Bronchus fibroblast of lung (primary cell): Measurements from ENCODE around the gene PRAP1.

GRCh38 chr10:133278357-133279559, 2.1 kb upstream of the ADAM8 start:
- RAMPAGE, long total RNA: no peak

DNA sequence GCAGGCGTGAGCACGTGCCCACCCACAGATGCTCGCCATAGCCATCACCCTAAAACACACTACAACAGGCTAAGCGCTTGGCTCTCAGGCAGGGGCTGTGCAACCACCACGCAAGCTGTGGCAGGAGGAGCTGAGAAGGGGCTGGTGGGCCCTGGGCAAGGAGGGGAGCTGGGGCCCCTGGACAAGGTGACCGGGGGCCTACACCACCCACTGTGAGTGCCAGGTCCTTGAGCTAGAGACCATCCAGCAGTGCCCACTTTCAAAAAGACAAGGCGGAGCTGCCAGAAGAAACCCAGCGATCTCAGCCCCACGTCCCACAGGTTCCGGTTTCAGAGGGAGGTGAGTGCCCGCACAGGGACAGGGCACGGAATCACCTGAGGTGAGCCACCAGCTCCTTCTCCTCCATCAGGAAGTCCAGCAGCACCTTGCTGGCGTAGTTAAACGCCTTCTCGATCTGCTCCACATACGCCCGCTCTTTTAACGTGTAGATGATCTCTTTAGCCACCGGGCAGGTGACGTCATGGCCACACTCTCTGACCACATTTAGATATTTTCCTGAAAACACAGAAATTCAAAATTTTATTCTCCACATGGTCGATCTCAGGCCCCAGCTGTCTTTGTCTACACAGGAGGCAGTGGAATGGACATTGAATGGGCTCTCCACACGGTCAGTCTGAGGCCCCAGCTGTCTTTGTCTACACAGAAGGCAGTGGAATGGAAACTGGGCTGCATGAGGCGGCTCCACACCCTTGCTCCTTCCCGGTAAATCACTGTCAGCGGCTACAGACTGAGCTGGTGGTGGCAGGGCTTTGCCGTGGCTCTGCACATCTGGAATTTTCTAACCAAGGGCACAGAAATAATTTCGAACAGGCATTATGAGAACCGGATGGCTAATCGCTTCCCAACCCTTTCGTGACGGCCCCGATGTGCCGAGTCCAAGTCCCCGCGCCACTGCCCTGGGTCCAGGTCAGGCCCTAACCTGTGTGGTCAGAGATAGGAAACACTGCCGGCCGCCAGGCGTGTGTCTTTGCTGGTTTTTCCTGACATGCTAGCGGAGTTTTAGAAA, 12.1 kb upstream of the ADAM8 start:
- RAMPAGE, long total RNA: no peak

GRCh38 chr10:133292394-133292852, 15.8 kb upstream of the ADAM8 start:
- RAMPAGE, long total RNA: no peak

- RAMPAGE, long total RNA: no peak
Measured at GRCh38 chr10:133294064-133295134, 14.3 kb downstream of the TUBGCP2 start.

DNA sequence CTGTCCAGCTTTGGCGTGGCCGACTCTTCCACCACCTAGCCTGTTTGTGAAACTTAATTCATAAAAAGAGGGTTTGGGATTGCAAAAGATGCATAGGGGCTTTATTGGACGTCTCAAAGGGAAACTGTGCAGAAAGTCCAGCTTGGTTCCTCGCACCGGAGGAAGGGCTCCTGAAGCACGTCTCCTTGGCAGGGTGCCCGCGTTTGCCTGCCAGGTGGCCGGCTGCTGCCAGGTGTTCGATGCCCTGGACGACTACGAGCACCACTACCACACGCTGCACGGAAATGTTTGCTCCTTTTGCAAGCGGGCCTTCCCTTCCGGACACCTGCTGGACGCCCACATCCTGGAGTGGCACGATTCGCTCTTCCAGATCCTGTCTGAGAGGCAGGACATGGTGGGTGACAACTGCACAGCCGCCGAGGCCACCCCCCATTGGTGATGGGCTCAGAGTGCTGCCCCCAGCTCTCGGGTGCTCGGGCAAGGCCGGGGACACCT, 917 bp downstream of the ZNF511 start:
- RAMPAGE, long total RNA: no peak

- RAMPAGE, long total RNA: no peak
Measured at GRCh38 chr10:133347120-133348194, at the start of gene PRAP1. Gene PRAP1 (plus strand): TSS chr10:133347373.

GRCh38 chr10:133350707-133351272, 3.6 kb downstream of the PRAP1 start:
- RAMPAGE, long total RNA: no peak

DNA sequence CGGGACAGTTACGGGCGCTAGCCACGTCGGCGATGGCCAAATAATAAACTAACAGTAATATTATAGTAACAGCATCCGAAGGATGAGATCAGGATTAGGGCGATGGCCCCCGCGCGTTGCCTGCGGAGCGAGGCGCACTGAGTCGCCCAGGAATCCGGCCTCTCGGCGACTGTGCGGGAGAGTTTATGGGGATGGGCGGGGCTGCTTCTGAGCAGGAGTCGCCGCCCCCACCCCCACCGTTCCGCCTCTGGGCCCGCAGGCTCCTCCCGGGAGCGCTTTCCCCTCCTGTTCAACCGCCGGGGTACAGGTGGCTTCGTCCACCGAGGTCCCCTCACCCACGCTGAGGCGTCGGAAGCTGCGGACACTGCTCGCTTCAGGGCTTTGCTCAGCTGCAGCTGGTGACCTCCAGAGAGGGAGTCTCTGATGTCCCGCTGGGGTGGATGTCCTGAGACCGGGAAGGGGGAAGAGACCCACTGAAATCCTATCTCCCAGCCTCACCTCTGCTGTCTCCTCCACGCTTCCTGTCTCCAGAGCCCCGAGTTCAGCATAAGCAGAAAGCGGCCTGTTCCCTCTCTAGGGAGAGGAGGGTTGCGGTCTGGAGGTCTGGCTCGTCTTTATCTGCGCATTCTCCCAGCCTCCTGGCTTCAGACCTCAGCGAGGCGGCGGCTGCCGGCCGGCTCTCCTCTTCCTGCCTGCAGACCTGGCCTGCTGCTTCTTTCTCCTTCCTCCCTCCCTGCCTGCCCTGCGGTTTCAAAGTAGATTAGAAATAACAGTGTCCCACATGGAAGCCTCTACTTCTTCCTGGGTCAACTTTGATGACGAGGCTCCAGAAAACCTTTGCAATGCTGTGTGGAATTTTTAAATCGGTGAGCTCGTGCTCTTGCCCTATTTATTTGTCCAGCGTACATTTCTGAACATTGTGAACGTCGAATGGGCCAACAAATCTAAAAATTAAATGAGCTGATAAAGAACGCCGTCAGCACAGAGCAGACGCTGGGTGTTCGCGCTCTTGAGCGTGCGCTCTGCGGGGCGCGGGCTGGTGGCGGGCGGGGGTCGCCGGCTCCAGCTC, 1.9 kb downstream of the CYP2E1 start:
- RAMPAGE, long total RNA: no peak

DNA sequence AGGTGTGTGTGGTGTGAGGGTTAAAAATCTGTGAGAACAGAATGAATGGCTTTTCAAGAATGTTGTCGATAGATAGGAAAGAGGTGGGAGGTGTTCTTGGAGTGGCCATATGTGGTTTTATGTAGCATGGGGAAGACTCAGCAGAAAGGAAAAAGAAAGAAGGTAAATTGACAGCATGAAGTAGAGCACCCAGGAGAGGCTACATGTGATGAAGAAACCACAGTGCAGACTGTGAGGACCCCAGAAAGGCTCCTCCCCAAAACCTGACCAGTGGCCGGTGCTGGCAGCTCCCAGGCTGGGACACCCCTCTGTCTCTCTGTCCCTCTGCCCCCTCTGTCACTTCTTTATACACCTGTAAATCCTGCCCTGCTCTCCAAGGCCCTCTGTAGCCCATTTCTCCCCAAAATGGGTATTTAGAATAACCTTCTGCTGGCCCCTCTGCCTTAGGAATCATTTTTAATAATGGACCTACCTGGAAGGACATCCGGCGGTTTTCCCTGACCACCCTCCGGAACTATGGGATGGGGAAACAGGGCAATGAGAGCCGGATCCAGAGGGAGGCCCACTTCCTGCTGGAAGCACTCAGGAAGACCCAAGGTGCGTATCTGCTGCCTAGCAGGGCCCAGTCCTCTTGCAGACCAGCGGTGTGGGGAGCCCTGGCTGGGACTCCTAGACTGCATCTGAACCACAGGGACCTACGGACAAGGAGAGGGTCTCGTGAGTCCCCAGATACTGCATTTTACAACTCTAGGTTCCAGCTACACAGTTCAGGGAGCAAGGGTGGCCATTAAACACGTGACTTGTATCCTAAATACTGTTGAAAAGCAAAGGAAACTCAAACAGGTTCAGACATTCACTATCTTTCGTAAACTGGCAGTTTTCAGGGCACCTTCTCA, 4.2 kb downstream of the CYP2E1 start:
- RAMPAGE, long total RNA: no peak

- RAMPAGE, long total RNA: no peak
Measured at GRCh38 chr10:133648993-133649389, 22.4 kb upstream of the FRG2B start.